SUDHL5 (cell line): ENCODE data around the genes ATN1, PHB2, C1R, CLEC4C and SLC2A3.

- PRO-cap, result no peak
Measured at GRCh38 chr12:6925321-6925822, 2.4 kb upstream of the ATN1 start.

DNA sequence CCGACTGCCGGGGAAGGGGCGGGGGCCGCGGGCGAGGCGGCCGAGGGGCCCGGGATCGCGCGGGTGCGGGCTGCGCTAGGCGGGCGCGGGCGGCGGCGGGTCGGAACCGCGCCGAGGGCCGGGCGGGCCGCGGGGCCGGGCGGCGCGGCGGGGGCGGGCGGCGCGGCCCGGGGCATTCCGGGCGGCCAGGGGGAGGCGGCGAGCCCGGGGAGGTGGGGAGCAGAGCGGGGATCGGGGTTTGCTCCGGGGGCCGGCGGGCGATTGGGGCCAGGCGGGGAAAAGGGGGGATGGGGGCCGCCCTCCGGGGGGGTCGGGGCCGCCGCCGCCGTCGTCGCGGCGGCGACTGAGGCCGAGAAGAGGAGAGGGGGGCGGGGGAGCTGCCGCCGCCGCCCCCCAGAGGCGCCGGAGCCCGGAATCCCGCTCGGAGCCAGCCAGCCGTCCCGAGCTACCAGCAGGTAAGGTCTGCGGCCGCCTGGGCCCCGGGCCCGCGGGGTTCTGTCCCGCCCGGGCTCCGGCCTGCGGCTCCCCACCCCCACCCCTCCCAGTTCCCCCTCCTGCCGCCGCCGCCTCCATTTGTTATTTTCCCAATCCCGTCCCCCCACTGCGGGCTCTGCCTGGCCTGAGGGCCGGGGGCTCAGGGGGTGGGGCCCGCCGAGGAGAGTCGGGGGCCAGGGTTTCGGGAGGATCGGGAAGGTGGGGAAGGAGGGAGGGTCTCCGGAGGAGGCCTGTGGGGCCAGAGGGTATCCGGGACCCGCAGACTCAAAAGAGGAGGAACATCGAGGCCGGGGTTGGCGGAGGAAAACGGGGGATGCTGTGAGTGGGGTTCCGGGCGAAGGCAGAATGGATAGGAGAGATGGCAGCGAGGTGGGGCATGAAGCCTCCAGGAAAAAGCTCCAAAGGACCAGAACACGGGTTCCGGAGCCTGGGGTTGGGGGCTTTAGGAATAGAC lies at the start of gene ATN1:
Gene ATN1 (plus strand): TSS at position 30 of the 949 bp plus-strand sequence.
- PRO-cap, result no peak

- PRO-cap, result no peak
Measured at GRCh38 chr12:6933623-6934849, 6.3 kb downstream of the ATN1 start.

- PRO-cap, result no peak
Measured at GRCh38 chr12:6957649-6958199, 6.6 kb downstream of the PTPN6 start.

DNA sequence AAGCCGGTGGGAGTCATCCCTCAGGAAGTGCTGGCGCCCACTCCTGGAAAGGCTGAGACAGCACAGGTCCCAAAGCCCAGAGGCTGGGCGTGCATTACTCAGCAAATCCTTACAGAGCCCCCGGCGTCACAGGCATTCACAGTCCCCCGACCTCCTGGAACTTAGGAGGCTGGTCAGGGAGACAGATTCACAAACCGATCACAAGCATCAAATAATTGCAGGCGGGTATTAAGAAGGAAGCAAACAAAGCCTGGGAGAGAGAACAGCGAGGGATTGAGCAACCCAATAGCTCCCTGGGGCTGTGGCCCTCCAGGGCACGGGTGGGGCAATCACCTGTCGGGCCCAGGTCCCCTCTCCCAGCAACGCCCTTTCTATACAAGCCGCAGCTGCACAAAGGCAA lies 8.3 kb downstream of the PHB2 start:
- PRO-cap, result no peak

DNA sequence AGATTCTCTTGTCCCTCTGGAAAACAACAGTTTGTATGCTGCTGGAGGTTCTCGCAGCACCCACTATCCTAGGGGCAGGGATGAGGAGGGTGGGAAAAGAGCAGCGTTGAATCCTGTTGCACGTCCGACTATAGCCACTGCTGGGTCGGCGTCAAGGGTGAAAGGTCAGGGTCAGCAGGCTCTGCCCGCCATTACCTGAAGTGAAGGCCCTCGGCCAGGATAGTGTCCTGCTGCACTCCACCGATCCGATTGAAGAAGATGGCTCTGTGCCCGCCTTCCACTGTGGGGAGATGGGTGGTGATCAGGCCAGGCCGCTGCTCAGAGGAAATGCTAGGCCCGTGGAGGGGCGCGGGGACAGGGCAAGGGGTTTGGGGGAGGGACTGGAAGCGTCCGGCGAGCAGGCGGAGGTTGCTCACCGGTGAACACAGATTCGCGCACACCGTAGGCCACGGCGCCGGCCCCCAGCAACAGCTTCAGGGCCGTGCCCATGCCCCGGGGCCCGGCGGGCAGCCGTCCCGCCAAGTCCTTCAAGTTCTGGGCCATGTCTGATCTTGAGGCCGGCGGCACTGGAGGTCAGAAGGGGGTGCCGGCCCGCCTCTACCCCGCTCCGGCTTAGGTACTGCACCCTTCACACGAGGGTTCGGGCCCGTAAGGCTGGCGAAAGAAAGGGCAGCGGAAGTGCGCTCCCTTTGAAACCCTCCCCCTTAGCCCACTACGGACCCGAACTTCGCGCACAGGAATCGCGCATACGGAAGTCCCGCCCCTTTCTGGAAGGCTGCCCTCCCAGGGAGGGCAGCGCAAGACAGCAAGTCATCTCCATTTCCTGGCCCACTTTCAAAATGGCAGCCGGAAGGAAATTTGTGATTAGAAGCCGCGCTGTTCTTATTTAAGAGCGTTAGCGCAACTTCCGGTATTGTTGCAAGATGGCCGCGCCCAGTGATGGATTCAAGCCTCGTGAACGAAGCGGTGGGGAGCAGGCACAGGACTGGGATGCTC lies at the start of gene PHB2:
Gene PHB2 (minus strand): TSS at position 664 of the 996 bp plus-strand sequence.
- PRO-cap, result unidirectional peak, plus-strand start at position 137 of the sequence; bidirectional peak, plus-strand start at position 427 of the sequence, minus-strand start at position 251 of the sequence; bidirectional peak, plus-strand start at position 913 of the sequence, minus-strand start at position 623 of the sequence

- PRO-cap, result no peak
Measured at GRCh38 chr12:7013719-7014432, 4.4 kb downstream of the LPCAT3 start.

DNA sequence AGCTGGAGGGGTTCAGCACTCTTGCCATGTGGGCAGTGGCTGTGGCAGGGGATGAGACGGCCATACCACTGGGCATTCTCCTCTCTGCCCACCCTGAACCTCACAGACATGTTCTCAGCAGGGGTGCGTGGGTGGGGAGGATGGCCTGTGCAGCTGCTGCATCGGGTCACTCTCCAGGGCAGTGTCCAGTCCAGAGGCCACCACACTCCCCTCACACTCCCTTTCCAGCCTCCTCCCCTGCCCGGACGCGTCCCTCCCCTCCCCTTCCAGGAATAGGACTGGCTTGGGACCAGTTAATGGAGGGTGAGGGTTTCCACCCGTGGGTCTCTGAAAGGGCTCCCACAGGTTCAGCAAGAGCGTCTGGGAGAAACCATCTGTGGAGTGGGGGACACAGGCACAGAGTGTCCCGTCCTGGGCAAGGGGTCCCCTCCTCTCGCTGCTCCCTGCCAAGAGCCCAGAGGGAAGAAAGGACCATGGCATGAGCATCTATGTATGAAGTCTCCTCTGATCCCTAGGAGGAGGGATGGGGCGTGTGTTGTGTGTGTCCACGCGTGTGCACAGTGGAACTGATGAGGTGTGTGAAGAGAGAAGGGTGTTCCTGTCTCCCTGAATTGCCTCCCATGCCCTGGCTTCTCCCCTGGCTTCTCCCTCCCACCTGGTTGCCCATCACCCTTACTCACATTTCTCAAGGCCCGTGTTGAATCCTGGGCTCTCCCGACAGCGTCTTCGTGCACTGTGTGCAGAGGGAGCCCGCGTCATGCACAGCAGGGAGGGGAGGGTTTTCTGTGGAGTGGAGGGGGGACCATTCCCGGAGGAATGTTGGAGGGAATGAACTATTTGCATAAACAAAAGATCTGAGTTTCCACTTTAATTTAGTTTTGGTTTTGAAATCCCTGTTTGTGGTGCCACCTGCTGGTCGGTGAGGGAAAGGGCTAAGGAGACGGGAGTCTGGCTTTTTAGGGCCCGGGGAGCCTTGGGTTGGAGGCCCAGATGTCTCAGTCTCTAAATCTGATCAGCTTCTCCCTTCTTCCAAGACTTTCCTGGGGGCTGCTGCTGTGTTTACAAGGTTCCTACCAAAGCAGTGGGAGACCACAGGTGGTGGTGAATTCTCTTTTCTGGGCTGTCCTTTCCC lies at the start of gene C1R:
Gene C1R (minus strand): TSS at position 739 of the 1,132 bp plus-strand sequence.
- PRO-cap, result no peak

- PRO-cap, result no peak
Measured at GRCh38 chr12:7115319-7115847, 6.4 kb upstream of the C1RL start.

GRCh38 chr12:7574944-7575629 lies 71.5 kb upstream of the CD163 start:
- PRO-cap, result no peak

- PRO-cap, result no peak
Measured at GRCh38 chr12:7747243-7747588, at the start of gene CLEC4C. TSS of gene CLEC4C (minus strand) at chr12:7747375.

DNA sequence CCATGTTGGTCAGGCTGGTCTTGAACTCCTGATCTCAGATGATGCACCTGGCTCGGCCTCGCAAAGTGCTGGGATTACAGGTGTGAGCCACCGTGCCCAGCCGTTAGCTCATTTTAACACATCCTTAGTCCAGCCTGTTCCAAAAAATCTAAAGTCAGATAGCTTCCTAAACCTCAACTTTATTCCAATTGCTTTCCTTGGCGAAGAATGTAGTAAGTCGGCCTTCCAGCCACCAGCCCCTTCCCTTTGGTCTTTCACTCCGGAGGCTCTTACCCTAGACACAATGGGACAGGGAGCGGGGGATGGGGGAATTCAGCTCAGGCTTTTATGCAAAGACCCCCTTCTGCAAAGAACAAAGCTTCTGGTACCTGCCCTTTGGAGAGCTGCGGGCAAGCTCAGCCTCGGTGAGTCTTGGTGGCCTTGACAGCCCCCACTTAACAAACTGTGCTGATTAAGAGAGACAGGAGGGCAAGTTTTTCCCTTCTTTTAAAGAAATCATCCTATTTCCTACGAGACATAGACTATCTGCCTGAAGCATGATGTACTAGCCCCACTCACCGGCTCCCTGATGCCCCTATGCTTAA lies 1.7 kb upstream of the NANOG start:
- PRO-cap, result no peak

- PRO-cap, result no peak
Measured at GRCh38 chr12:7907090-7907487, 28.9 kb downstream of the SLC2A3 start.

DNA sequence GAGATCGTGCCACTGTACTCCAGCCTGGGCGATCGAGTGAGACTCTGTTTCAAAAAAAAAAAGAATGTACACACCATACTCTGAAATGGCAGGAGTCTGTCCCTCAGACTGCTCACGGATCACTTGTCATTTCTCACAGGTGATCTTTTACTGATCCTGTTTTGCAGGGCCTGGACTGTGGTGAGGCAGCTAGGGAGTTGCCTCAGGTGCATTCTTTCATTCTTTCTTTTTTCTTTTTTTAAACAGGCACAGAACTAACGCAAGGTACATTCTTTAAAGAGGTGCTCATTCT lies 7.7 kb downstream of the SLC2A3 start:
- PRO-cap, result no peak

DNA sequence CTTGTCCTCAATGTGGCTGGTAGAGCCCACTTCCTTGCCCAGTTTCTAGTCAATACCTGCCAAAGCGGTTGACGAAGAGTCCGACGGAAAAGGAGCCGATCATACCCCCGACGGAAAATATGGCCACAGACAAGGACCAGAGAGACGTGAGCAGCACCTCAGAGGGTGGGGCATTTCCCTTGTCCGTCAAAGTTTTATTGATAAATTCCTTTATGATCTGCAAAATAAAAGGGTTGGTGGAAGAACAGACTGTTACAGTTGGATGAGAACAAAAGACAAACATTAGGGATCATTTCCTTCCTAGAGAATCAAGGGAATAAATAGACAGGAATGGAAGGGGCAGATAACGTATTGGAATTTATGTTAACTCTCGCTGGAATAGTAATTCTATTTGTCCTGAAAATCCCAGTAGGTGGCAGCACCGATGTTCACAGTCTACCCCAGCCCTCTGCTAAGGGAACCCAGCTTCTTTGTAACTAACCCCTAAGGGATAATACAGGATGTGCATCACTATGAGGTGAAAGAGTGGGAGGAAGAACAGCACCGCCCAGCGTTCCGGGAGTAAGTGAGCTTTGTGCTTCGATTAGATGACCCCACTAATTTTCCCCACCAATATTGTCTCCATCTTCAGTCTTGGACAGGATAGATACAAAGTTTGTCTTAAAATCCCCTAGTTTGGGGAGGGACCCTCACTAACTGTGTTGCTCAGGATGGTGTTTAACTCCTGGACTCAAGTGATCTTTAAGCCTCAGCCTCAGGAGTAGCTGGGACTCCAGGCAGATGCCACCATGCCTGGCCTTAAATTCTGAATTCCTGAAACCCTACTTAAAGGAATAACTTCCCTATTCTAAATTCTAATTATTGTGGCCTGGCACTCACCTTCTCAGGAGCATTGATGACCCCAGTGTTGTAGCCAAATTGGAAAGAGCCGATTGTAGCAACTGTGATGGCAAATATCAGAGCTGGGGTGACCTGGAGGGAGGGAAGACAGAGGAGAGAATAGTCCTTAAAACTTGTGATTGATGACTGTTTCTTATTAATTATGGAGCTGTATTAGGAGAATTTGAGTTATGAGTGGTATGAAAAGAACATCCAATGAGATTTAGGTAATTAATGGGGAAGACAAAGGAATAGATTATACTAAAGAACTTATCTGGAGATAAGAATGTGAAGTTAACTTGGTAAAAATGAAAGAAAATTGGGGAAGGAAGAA lies 2.6 kb downstream of the SLC2A3 start:
- PRO-cap, result unidirectional peak, plus-strand start at position 510 of the sequence

GRCh38 chr12:7935822-7936558 lies at the start of gene SLC2A3:
TSS of gene SLC2A3 (minus strand) at chr12:7936187.
- PRO-cap, result unidirectional peak, minus-strand start at chr12:7936169; unidirectional peak, minus-strand start at chr12:7936355

GRCh38 chr12:7959385-7960399 lies 23.7 kb upstream of the SLC2A3 start:
- PRO-cap, result no peak

DNA sequence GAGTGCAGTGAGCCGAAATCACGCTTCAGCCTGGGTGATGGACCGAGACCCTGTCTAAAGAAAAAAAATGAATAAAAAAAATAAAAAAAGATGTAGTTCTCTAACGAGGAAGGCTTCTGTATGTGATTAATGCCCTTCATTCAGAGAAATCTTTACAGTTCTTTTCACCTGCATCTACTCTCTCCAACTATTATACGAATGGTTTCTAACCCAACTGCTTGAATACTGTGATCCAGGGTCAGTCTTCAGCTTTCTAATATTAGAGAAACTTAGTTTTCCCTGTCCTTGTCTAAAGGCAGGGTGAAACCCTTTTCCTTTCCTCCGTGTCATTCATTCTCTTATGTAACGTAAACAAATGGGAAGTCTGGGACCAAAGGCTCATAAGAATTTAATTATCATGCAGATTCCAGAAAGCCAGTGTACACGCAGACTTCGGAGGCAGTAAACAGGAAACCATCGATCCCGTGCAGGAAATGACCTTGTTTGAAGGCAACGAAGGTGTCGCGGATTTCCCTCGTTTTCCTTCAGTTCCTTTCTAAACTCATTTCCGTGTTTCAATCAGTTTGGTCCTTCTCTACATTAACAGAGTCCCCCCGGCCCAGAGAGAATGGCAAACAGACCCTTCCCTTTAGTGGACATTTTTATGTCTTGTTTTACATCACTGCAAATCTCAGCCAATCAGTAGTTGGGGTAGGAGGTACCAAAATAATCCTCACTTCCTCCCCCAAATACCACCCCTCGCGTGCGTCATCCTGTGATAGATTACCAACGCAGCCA lies 6.4 kb upstream of the FOXJ2 start:
- PRO-cap, result bidirectional peak, plus-strand start at position 417 of the sequence, minus-strand start at position 447 of the sequence; bidirectional peak, plus-strand start outside the sequence, minus-strand start at position 650 of the sequence

DNA sequence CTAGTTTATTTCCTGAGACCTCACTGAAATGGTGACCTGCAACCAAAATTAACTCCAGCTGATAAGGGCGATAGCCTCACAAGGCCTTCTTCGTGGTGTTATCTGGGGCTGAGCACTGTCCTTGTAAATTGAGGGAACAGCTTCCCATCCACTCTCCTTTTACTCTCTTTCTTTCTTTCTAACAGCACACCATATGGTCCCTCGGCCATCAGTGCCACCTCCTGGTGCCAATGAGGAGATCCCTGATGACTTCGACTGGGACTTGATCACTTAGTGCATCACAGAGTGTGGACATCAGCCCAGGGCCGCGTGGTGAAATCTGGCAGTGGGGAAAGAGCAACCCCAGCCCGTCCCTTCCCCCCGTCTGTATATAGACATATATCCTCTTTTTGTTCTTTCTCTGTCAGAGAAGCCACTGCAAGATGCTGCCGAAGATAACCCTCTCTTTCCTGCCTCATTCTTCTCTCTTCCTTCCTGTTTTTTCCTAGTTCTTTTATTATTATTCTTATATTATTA lies 13.5 kb downstream of the C3AR1 start:
- PRO-cap, result no peak

DNA sequence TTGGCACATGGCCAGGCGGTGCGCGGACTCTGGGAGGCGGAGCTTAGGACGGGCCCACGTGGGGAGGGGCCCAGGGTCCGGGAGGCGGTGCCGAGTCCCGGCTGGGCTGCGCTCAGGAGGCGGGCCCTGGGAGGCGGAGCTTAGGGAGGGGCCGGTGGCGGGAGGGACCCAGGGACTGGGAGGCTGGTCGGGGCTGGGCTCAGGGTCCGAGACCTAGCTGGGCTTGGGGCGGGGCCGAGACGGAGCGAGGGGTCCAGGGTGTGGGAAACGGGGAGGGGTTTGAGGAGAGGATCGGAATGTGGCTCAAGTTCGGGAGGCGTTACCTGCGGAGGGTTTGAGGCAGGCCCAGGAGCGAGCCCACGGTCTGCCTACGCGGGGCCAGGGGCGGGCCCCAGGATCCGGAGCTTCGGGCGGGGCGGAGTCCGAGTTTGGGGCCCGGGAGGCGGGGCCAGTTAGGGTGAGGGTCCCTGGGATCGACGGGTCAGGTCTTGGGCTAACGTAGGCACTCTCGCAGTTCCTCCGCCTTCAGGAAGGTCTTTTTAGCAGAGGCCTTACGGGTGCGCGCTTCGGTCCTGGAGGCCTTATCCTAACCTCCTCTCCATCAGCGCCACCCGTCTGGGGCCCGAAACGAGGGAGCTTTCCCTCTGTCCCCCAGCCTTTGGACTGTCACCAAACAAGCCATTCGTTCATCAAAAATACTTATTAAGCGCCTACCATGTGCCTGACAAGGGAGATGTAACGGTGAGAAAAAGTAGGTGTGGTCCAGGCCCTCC lies 16.3 kb upstream of the FAM90A1 start:
- PRO-cap, result no peak